Metastatic Lung Carcinoma in the Adrenal Gland (tissue), 1 donor: ENCODE data around the gene TXLNB.

GRCh38 chr6:139291536-139292596 lies at the start of gene TXLNB:
Gene TXLNB (minus strand): TSS chr6:139291998.
- PRO-cap: unidirectional peak, plus-strand start at chr6:139292235

DNA sequence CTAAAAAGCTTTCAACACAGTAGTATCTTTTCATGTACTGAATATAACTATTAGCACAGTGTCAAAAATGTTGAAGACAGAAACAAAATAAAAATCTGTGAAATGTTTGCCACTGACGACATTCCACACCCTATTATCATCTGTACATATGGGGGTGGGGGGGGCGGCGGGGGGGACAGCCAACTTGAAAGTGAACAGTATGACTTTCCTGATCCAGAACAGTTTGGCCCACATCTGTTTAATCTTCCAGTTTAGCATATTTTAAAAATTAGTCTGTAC lies 2.2 kb downstream of the CITED2 start:
- PRO-cap: no peak

GRCh38 chr6:139374715-139375709 lies 564 bp upstream of the CITED2 start:
- PRO-cap: bidirectional peak, plus-strand start at chr6:139374806, minus-strand start at chr6:139374648; bidirectional peak, plus-strand start at chr6:139375487, minus-strand start at chr6:139375213

DNA sequence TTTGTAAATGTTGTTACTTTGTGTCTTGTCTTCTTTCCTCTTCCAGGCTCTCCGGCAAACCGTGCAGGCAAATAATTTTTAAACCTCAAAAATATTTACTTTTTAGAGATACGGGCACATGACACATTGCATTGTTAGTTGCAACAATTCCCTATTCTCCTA lies 1.8 kb upstream of the CITED2 start:
- PRO-cap: no peak

- PRO-cap: unidirectional peak, minus-strand start at chr6:139505505
These were observed 130.9 kb upstream of the CITED2 start for GRCh38 chr6:139505391-139505654.

- PRO-cap: bidirectional peak, plus-strand start at chr6:139534321, minus-strand start at chr6:139534291
These were observed 159.6 kb upstream of the CITED2 start for GRCh38 chr6:139533979-139534549.

DNA sequence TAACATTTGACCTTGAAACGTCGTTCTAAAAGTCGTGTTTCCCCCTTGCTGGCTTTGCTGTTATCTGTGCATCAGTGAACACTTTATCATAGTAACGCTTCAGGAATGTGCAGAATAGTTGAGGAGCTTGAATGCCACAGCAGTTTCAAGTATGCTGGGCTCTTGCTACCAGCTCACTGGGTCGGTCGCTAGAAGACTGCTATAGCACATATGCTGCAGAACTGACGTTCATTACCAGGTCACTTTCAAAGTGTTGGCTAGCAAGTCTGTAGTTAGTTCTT lies 334.5 kb upstream of the CITED2 start:
- PRO-cap: no peak

DNA sequence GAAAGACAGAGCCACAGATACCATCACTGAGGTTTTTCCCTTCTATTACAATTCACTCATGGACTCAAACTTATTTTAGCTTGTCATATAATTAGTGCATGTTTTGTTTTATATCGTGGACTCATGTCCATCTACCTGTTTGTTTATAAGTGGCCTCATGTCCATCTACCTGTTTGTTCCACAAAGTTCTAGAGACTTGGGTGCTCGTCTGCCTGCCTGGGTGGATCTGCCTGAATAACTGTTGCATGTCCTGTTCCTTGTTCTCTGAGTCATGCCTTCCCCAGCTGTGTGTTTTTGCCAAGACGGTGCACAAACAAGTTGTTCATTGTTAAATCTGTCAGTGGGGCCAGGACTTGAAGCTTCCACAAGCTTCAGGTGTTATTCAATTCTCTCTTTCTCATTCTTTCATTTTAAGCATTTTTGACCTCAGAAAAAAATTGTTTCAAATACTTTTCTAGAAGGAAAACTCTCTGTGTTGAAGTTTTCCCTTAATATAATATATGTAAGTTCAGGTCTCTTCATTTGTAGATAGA lies 358.0 kb upstream of the CITED2 start:
- PRO-cap: no peak

- PRO-cap: no peak
These were observed 972.1 kb upstream of the CITED2 start for GRCh38 chr6:140346419-140347032.

GRCh38 chr6:141463133-141463580 lies 669.6 kb upstream of the GJE1 start:
- PRO-cap: no peak

GRCh38 chr6:142015860-142016227 lies 116.9 kb upstream of the GJE1 start:
- PRO-cap: no peak

GRCh38 chr6:142300609-142301341 lies 1.0 kb upstream of the ADGRG6 start:
- PRO-cap: unidirectional peak, plus-strand start at chr6:142301233

DNA sequence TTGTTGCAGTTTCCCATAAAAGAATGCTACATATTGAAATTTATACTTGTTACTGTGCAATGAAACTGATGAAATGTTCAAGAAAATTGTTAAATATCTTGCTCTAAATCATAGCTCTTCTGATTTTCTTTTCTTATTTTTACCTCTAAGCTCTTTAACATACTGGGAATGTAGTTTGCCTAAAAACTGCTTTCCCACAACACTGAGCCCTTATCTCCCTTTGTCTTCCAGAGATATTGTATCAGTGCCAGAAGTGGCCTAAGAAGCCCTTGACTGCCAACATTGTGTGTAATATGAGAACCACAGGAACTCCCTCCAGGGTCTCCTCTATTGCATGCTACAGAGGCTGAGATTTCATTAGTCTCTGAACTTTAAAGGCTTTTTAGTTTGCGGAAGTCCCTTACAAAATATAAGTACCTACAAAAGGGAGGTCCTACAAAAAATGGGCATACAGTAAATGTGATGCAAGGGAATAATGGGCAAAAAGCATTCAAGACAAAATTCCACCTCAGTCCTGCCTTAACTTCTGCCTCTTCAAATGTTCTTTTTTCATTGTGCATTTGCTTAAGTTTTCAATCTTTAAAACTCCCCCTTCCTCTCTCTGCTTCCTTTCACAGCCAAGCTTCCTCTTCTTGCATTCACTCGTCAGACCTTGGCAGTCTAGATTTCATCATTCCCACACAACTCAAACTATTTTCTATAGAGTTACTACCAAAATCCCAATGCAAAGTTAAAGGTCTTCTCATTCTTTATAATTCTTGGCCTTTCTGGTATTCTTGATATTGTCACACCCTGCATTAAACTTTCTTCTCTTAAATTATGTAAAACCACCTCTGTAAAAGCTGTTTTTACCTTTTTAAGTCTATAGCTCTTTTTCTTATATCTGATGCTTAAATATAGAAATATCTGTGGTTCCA lies 76.5 kb downstream of the ADGRG6 start:
- PRO-cap: no peak

DNA sequence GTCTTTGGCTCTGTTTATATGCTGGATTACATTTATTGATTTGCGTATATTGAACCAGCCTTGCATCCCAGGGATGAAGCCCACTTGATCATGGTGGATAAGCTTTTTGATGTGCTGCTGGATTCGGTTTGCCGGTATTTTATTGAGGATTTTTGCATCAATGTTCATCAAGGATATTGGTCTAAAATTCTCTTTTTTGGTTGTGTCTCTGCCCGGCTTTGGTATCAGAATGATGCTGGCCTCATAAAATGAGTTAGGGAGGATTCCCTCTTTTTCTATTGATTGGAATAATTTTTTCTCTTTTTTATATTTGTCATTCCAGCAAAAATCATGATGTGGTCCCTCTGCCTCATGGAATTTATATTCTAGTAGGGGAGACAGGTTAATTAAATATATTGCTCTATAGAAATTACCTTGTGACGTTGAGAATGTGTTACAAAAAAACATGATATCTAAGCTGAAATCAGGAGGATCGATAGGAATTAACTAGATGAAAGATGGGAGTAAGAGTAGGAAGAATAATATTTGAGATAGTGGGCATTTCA lies 122.7 kb downstream of the ADGRG6 start:
- PRO-cap: no peak

- PRO-cap: unidirectional peak, plus-strand start at chr6:142702790
These were observed 242.4 kb downstream of the HIVEP2 start for GRCh38 chr6:142702404-142703121.

DNA sequence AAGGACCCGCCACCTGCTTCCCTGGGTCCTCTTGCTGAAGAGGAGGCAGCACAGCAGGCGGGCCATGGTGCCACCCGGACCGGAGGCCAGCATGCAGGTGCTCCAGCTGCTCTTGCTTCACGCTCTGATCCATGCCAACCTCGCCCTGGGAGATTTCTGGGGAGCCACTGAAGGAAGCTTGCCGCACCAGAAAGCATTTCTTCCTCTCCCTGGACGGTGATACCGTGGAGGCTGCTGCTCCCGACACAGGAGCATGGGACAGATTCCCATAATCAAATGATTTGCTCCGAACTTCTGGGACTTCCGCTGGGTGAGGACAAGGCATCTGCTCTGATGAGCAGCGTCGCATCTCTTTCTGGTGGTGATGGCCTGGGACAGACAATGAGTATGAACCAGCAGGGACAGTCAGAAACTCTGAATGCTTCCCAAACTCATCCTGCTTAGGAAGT lies 173.6 kb downstream of the HIVEP2 start:
- PRO-cap: no peak

GRCh38 chr6:142842334-142843289 lies 102.4 kb downstream of the HIVEP2 start:
- PRO-cap: no peak

DNA sequence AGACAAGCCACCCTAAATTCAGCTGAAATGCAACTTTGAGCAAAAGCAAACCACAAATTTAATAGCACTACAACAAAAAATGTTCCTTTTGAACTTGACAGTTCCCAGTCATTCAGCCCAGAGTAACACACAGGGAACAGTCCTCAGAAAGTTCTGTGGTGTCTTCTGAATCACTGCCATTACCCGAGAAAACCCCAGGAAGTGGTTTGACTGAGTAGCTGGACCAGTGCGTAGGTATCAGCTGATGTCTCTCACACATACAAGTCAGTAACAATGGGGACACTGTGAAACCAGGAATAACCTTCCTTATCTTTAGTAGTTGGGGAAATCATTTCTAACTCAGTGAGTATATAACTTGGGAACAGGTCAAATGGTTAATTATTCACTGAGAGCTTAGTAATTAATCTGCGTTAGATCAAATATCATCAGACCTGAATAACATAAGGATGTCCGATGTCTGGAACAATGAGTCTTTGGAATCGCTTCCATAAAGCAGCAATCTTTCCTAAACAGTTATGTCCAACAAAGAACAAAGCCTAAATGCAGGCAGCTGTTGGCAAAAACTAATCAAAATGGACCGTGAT lies 73.0 kb downstream of the HIVEP2 start:
- PRO-cap: no peak

- PRO-cap: no peak
These were observed 56.2 kb downstream of the HIVEP2 start for GRCh38 chr6:142888737-142889264.

DNA sequence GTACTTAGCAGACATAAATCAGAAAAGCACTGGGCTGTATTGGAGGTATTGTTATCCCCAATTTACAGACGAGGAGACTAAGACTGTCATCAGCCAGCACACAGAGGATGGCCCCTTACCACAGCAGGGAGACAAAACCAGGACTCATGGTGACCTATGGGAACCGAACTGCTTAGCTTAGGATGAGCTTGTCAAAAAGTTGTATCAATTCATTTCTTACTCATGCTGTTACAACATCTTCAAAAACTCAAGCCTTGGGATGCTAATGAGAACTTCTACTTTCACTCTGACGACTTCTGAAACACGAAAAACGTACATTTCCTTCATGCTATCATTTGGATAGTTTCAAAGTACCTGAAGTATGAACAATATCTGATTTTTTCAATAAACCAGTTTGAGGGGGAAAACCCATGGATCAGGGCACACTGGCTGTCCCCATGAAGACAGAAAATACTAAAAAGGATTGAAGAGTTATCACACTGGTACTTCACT lies 32.0 kb downstream of the HIVEP2 start:
- PRO-cap: no peak